ENCODE measurements around the gene RAB44.

- PRO-cap: unidirectional peak, minus-strand start at chr6:36443560; unidirectional peak, minus-strand start at chr6:36443613
- RAMPAGE, long total RNA, 5 experiments: no peak in any of the 5 experiments
- RRBS: 1% methylated on average over 9 of the region's 40 CpGs
Measured at GRCh38 chr6:36443141-36443771, 456 bp downstream of the KCTD20 start.

- PRO-cap: no peak
- RAMPAGE, long total RNA, 5 experiments: no peak in any of the 5 experiments
- RRBS: no CpG with 5 or more reads among the region's 14 CpGs
Measured at GRCh38 chr6:36443772-36444892, 1.3 kb downstream of the KCTD20 start.

- PRO-cap: no peak
- RAMPAGE, long total RNA, 5 experiments: no peak in any of the 5 experiments
- RRBS: no CpG with 5 or more reads among the region's 3 CpGs
Measured at GRCh38 chr6:36474191-36474630, 31.4 kb downstream of the KCTD20 start.

DNA sequence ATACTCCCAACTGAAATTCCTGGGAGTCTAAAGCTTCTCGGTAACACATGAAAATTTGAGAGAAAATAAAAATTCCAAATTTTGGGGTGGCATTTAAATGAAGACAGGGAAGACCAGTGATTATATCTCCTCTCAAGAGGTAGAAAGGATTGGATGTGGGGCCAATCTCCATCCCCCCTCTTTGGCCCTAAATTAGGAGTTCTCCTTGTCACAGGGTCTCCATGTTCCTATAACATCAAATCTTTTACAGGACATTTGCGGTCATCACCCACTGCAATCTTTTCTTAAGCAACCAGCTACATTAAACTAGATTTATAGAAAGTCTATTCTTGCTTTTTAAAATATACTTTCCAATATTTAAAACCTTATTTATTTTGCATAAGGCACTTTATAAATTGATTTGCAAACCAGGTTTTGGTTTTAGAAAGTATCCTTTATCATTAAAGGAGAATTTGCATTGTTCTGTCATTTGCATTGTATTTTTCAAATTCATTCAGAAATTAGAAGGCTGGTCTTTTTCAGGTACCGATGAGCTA is 26.5 kb downstream of the STK38 start:
- PRO-cap: no peak
- RAMPAGE, long total RNA, 5 experiments: no peak in any of the 5 experiments
- RRBS: no CpG with 5 or more reads among the region's 3 CpGs

GRCh38 chr6:36604965-36605161 is 10.7 kb downstream of the SRSF3 start:
- PRO-cap: no peak
- RAMPAGE, long total RNA, 5 experiments: no peak in any of the 5 experiments
- RRBS: no CpG with 5 or more reads among the region's 2 CpGs

- PRO-cap: no peak
- RAMPAGE, long total RNA, 5 experiments: no peak in any of the 5 experiments
- RRBS: no CpG with 5 or more reads among the region's 5 CpGs
Measured at GRCh38 chr6:36616742-36617723, 22.9 kb downstream of the SRSF3 start.

DNA sequence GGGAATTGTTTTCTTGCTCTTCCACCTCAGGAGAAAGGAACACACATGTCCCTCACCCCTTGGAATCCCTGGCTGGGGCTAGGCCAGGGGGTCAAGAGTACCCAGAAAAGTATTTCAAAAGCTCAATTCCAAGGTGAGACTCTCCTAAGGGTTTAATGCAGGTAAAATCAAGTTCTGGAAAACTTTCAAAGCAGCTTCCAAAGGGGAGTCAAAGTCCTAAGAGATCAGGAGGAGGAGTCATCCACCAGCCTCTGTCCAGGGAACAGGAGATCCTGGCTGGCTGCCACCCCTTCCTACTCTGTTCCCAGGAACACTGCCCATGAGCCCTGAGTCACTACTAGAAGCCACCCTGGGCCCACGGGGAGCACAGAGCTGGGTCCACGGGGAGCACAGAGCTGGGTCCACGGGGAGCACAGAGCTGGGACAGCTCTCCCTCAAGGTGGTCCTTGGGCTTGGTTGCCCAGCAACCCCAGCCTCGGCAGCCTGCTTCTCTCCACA is 35.5 kb upstream of the CDKN1A start:
- PRO-cap: no peak
- RAMPAGE, long total RNA, 5 experiments: no peak in any of the 5 experiments
- RRBS: no CpG with 5 or more reads among the region's 4 CpGs

- PRO-cap: unidirectional peak, plus-strand start at chr6:36697828
- RAMPAGE, long total RNA, 5 experiments: no peak in any of the 5 experiments
- RRBS: no CpG with 5 or more reads among the region's 8 CpGs
Measured at GRCh38 chr6:36697257-36698030, at the start of gene RAB44. TSS of gene RAB44 (plus strand) at chr6:36697826.

DNA sequence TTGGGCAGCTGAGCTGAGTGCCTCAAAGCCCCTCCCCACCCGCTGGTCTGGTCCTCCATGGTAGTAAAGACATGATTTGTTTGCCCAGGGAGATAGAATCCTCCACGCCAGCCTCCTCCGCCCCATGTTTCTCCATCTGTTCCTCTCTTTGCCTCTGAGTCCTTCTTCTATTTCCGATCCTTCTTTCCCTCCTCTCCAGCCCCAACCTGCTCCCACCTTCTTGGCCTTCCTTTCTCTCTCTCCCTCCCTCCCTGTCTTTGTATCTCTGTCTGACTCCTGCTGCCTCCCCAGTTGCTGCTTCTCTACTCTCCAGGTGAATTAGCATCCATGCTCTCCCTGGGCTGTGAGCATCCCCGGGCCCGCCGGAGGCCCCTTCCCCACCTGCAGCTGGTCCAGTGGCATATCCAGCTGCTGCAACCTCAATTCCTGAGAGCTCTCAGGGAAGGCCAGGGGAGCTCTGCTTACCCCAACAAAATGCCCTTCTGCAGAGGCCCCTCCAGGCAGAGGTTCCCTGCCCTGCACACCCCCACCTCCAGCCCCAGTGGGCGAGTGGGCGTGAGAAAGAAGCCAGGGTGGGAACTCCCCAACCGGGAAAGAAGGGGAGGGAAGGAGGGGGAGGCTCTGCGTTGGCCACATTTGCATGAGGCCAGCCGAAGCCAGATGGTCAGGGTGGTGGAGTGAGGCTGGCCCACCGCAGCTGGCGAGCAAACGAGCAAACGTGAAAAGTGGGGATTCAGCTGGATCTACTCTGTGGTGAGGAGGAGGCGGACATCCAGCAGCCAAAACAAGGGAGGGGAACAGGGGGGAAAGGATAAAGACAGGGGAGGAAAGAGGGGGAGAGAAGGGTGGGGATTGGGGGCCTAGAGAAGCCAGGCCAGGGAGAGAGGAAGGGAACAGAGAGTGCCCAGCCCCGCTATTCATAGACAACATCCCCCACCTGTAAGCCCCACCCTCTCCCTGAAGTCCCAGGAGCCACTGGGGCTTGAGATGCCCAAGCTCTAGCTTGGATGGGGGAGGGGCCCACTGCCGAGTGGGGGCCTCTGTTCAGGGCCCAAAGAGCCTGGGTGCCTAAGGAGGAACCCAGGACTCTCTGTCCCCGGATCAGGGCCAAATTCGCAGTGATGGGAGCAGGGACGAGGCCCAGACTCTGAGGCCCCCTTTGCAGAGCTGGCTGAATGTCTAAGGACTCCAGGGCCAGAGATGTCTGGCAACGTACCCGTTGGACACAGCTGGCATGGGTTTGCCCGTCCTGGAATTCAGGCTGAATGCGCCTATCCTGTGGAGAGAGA is 45.4 kb downstream of the CPNE5 start:
- PRO-cap: no peak
- RAMPAGE, long total RNA, 5 experiments: no peak in any of the 5 experiments
- RRBS: no CpG with 5 or more reads among the region's 26 CpGs

DNA sequence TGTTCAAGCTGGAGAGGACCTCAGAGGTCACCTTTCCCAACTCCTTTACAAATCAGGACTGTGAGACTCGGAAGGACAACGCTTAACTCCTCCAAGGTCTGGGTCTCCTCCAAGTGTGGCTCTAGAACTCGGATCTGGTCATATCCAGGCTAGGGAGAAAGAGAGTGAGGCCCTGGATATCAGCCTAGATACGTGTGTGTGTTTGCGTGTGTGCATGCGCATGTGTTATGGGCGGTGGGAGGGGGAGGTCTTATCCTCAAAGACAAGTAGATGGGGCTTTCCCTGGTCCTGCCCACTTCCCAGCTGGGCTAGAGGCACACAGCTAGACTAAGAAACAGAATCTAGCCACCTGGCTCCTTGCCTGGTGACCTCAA is 13.3 kb downstream of the CPNE5 start:
- PRO-cap: no peak
- RAMPAGE, long total RNA, 5 experiments: no peak in any of the 5 experiments
- RRBS: no CpG with 5 or more reads among the region's 7 CpGs

DNA sequence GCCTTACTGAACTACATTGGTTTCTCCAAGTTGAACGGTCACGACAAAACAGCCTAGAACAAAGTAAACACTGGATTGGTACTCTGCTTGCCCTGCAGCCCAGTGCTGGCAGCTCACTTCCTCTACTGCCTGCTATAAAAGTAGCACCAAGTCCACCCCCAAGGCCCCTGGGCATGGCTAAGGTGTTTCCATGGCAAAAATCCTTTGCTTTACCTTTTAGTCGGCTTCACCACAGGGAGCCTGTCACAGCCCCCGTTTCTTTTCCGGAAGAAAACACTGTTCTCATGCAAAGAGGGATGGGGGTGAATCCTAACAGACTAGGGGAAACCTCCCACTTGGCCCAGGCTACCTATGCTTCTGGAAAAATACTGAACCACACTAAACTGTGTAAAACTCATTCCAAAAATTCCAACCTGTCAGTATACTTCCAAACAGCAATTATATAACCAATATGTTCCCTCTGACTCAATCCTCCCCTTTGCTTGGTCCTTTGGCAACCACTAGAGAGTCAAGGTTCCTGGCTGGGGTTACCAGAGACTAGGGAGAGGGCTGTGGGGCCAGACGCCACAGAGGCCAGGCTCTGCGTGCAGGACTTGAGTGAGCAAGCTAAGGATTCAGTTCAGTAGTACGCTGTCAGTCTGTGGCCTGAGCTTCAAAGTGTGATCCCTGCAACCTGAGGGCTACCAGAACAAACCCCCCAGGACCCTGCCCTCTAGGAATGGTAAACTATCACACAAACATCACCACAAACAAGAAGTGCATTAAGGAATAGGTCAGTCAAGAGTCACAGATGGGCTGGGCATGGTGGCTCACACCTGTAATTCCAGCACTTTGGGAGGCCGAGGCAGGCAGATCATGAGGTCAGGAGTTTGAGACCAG is 16.0 kb downstream of the PPIL1 start:
- PRO-cap: bidirectional peak, plus-strand start at position 533 of the sequence, minus-strand start at position 275 of the sequence
- RAMPAGE, long total RNA, 5 experiments: start-site peak on the minus strand in 2 of 5 experiments, centred at positions 276 to 278 of the sequence, 12 to 24 reads per replicate
- RRBS: no CpG with 5 or more reads among the region's 9 CpGs

GRCh38 chr6:36867669-36867956 is 7.0 kb downstream of the PPIL1 start:
- PRO-cap: no peak
- RAMPAGE, long total RNA, 5 experiments: no peak in any of the 5 experiments
- RRBS: no CpG with 5 or more reads among the region's 1 CpG

DNA sequence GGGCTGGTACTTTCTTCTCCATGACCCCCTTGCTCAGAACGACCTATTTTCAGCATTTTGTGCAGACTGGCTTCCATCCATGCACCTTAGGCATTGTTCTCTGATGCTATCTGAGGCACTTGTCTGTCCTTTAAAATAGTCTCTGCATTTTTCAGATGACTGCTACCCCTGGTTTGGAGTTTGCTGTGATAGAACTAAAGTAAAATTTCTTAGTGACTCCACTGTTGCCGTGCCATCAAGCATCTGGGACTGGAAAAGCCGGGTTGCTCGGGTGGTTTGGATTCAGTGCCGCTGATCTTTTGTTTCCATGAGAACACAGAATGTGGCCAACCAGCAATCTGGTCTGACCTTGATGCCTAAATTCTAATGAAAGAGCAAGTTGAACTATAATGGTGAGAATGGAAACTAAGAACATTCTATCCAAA is 10.0 kb upstream of the PI16 start:
- PRO-cap: no peak
- RAMPAGE, long total RNA, 5 experiments: no peak in any of the 5 experiments
- RRBS: no CpG with 5 or more reads among the region's 5 CpGs

DNA sequence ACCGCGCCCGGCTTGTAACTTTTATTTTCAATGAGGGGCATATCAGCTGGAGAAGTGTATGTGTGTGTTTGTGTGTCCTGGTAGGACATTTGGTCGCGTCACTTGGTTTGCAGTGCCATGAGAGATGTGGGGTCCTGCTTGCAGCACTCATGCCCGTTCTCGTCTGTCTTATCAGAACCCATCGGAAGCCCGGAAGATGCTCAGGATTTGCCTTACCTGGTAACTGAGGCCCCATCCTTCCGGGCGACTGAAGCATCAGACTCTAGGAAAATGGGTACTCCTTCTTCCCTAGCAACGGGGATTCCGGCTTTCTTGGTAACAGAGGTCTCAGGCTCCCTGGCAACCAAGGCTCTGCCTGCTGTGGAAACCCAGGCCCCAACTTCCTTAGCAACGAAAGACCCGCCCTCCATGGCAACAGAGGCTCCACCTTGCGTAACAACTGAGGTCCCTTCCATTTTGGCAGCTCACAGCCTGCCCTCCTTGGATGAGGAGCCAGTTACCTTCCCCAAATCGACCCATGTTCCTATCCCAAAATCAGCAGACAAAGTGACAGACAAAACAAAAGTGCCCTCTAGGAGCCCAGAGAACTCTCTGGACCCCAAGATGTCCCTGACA is 8.3 kb downstream of the PI16 start:
- PRO-cap: no peak
- RAMPAGE, long total RNA, 5 experiments: no peak in any of the 5 experiments
- RRBS: 78% methylated on average over 5 of the region's 17 CpGs

DNA sequence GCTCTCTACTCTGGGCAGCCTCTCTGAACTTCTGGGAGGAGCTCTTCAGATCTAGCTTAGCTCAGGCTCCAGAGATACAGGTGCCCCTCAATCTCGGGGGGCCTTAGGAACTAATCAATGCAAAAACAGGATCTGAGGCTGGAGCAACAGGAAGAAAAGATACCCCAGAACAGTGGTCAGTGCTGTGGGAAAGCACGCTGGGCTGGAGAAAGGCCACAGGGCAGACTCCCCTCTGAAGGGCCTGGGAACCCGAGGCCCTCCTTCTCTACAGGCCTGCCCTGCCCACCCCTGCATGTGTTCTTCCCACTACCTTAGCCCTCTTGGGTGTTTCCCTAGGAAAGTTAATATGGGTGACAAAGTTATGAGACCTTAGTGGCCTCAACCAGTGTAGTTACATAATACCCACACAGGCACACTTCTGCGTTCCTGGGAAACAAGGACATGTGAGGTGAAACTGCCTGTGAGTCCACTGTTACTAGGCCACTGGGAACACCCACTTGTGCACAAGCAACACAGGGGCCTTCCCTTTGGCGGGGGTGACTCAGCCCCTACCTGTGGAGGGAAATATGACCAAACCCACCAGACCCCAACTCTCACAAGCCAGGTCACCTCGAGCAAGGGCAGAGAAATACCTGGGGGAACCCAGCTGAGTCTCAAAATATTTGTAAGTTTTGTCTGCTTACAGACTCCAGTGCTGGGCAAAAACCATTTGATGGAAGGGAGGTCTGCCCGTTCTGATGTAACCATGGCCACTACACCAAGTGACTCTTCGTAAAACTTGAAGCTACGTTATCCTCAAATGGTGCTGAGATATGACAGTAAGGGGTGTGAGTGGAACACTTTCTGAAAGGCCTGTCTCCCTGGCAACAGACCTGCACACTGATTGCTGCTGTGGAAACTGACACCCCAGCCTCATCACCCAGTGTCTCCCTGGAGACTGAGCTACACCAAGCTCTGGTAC is 12.8 kb downstream of the PI16 start:
- PRO-cap: no peak
- RAMPAGE, long total RNA, 5 experiments: no peak in any of the 5 experiments
- RRBS: no CpG with 5 or more reads among the region's 9 CpGs

GRCh38 chr6:36970321-36970889 is 15.6 kb downstream of the MTCH1 start:
- PRO-cap: no peak
- RAMPAGE, long total RNA, 5 experiments: start-site peak on the minus strand in 1 of 5 experiments, at chr6:36970417-36970834 at its widest, 10 to 16 reads per replicate
- RRBS: no CpG with 5 or more reads among the region's 12 CpGs

DNA sequence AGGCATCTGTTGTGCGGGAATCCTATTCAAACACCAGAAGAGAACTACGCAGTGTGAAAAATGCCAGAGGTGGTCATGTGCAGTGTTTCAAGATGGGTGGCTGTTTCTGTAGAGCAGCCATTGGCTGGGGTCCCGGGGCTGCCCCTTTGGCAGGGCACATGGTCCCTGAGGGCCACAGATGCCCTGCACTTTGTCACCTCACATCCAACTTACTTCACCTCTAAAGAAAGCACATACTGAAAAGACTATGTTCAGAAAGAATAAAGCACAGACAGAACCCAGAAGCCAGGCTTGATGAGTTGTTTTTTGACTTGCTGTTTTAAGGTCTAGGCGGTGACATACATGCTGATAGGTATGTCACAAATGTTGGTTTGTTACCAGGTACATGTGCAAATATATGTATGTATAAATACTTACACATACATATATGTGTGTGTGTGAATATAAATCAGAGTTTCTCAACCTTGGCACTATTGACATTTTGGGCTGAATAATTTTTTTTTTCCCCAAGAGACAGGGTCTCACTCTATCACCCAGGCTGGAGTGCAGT is 12.2 kb downstream of the MTCH1 start:
- PRO-cap: no peak
- RAMPAGE, long total RNA, 5 experiments: start-site peak on the minus strand in 1 of 5 experiments, centred at position 179 of the sequence, 5 reads per replicate
- RRBS: no CpG with 5 or more reads among the region's 4 CpGs

GRCh38 chr6:36985802-36985979 is 305 bp downstream of the MTCH1 start:
- PRO-cap: no peak
- RAMPAGE, long total RNA, 5 experiments: no peak in any of the 5 experiments
- RRBS: no CpG with 5 or more reads among the region's 12 CpGs

DNA sequence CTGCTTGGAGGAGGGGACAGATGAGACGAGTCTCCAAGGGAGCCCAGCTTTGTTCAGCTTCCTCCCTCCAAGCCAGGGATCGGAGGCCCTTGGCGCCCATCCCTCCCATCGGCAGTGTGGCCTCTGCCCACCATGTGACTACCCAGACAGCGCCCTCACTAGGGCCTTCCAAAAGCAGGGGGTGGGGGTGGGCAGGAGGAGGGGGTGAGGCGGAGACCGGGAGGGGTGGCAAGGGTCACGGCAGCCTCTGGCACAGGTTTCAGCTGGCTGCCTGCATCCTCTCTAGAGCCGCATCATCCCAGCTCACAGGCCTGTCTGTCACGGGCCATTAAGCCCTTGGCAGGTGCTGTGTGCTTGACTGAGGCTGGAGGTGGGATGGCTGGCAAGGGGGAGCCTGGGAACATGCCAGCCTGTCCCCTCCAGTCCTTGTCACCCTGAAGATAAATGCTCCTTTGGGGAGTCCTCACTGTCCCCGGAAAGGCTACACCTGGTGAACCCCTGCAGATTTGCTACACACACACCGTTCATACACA is 6.3 kb upstream of the FGD2 start:
- PRO-cap: no peak
- RAMPAGE, long total RNA, 5 experiments: no peak in any of the 5 experiments
- RRBS: no CpG with 5 or more reads among the region's 12 CpGs

GRCh38 chr6:37007008-37007216 is 1.5 kb downstream of the FGD2 start:
- PRO-cap: no peak
- RAMPAGE, long total RNA, 5 experiments: no peak in any of the 5 experiments
- RRBS: no CpG with 5 or more reads among the region's 2 CpGs

All from stomach (tissue), 7 donors.